Parietal lobe (tissue), 2 donors: ENCODE measurements around a stretch of chr14.

DNA sequence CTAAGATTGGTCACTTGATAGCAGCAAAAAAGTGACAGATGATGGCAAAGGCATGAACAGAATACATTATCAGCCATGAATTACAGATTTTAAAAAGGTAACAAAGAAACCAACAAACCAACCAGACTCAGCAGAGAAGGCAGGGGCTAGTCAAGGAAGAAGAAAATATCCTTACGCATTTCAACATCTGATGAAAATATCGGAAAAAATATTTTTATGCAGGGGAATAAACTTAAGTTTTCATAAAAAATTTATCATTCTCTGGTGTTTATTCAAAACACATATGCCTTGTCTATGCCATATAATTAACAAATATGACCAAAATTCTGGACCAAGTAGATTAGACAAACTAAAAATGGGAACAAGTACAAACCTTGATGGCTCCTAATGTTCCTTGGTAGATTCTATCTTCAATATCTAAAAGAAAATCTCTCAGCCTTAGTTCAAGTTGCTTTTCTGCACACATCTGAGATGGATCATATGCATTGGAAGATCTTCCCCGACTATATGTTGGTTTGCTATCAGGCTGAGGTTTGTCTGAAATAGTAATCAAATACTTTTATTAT, 59.6 kb upstream of the CFL2 start:
- RAMPAGE, long total RNA: no peak

GRCh38 chr14:34800091-34800650, 75.0 kb downstream of the BAZ1A start:
- RAMPAGE, long total RNA: no peak

DNA sequence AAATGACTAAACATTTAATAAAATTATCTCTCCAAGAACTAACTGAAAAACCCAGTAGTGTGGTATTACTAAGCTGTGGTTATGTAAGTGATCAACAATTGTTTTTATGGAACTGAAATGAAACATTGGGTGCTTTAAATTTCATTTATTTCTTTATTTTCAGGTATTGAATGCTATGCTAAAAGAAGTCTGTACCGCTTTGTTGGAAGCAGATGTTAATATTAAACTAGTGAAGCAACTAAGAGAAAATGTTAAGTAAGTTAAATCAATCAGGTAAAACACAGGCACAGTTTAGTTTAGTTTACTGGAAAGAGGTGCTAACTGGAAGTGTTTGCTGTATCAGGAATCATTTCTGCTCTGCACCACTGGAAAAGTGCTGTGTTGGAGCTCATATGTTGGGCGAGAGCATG, 16.6 kb downstream of the SRP54 start:
- RAMPAGE, long total RNA: no peak

- RAMPAGE, long total RNA: no peak
Observed at GRCh38 chr14:35197058-35197505, 74.7 kb downstream of the PRORP start.

DNA sequence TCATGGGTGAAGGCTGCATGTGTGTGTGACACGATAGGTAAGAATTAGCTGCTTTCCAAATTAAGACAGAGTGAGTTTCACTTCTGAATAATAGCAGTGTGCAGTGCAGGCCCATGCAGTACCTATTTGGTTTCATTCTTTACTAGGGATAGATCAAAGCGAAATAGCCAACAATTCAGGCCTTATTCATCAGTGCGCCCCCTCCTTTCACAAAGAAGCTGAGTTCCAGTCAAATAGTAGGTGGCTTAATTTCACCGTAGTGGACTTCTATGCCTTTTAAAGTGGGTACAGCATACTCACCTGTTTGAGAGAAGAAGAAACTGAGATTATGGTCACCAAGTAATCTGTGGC, 6.4 kb upstream of the PSMA6 start:
- RAMPAGE, long total RNA: no peak

- RAMPAGE, long total RNA: no peak
Observed at GRCh38 chr14:35356560-35356935, 48.0 kb downstream of the NFKBIA start.

- RAMPAGE, long total RNA: no peak
Observed at GRCh38 chr14:35362906-35363625, 41.5 kb downstream of the NFKBIA start.

DNA sequence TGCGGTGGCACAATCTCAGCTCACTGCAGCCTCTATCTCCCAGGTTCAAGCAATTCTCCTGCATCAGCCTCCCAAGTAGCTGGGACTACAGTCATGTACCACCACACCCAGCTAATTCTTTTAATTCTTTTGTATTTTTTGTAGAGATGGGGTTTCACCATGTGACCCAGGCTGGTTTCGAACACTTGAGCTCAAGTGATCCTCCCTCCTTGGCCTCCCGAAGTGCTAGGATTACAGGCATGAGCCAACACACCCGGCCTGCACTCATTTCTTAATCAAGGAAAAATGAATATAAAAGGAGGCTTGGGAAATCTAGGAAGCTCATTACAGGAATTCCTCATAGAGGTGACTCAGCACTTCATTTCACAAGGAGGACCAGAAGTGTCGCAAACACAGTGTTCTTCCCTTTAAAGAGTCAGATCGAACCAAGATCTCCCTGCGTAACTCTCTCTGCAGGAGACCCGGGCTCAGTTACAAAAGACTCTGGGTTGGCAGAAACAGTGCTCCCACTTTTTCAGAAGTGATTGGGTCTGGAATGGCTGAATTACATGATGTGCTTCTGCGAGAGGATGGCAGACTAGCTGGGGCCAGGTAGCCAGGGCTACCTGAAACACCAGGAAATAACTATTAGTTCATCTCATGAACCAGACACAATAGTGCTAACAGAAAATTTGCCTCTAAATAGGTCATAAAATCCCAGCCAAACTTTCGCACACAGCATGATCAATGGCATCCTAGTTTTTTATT, 30.2 kb downstream of the NFKBIA start:
- RAMPAGE, long total RNA: no peak

GRCh38 chr14:35402240-35402950, 2.2 kb downstream of the NFKBIA start:
- RAMPAGE, long total RNA: no peak

GRCh38 chr14:35415847-35416581, 11.5 kb upstream of the NFKBIA start:
- RAMPAGE, long total RNA: no peak

DNA sequence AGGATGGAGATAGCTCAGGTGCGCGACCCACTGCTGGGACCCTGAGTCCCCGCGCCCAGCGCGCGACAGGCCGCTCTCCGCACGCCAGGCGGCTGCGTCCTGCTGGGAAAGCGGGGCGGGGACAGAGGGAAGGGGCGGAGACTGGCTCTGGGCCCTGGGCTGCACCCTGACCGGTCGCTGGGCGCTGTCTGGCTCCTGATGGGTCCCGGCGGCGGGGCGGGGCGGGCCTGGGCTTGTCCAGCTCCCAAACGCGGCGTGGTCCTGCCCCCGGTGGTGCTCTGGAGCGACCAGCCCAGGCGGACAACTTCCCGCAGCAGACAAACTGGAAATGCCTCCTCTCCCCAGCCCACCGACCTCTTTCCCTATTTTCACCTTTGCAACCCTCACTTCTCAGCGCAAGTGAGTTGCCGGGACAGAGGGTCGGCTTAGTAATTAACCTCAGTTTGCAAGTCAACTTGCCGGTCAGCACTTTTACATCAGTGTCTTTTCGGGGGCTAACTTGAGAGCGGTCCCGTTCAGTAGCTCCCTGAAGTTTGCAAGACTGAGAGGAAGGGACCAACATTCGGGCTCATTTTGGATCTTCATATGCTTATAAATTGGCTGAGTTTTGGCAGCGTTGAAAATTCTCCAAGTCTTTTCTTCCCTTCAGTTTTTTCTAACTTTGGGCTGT, 638 bp downstream of the BRMS1L start:
- RAMPAGE, long total RNA: no peak

DNA sequence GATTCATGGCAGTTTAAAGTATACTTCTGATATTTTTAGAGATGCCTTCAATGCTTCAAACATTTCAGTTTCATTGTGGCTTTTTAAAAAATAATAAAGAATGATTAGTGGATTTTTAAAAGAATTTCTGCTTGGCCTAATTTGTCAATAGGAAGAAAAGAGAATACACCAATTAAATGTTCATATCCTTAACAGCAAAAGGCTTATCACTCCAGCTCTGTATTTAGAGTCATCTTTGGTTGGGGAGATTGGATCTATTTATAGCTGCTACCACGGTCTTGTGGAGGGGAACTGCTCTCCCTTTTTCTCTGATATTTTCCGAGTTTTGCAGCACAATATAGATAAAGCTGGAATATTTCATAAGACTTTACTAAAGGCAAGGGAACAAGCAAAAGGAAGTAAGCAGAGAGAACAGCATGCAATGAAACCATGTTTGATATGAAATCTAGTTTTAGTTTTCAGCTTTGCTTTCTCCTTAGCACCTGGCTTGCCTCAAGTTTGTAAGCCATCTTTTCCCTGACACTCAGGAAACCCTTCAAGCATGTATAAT, 35.1 kb downstream of the BRMS1L start:
- RAMPAGE, long total RNA: no peak

GRCh38 chr14:36069200-36069490, 243.0 kb downstream of the BRMS1L start:
- RAMPAGE, long total RNA: no peak

- RAMPAGE, long total RNA: no peak
Observed at GRCh38 chr14:36217881-36218106, 102.6 kb downstream of the MBIP start.

GRCh38 chr14:36517378-36518010, 2.5 kb downstream of the NKX2-1 start:
- RAMPAGE, long total RNA: no peak

DNA sequence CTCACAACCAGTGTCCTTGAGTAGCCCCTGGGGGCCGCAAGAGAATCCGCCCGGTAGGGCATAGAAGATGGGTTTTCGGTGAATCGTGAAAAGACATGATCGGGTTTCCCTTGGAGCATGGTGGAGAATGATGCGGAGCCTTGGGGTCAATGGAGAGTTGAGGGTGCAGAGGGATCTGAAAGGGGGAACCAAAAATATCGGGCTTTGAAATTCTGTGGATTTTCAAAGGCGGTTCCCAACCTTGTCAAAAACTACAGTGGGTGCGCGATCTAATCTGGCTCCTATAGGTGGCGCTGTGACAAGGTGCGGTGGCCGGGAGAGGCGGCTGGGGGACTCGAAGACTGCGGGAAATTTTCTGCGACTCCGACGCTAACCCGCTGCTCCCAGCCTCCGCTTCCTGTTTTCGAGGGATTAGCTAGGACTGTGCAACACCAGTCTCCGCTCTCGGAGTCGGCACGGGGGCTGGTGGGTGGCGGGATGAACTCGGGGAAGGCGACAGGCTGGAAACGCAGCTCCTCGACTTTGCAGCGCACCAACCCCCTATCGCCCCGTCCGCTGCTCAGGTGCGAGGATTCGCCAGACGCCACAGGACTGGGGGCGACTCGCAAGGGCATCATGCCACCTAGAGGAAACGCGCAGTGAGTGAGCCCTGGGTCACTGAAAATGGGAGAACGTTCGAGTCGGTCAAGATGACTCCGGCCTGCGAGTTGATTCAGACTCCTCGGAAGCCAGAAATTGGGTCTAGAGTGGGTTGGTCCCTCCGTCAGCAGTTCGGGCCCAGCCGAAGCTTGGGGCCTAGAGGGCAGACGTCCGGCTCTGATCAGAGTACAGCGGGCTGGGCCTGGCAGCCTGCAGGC, 5.7 kb upstream of the PAX9 start:
- RAMPAGE, long total RNA: no peak

- RAMPAGE, long total RNA: no peak
Observed at GRCh38 chr14:36663216-36663465, 1.5 kb downstream of the PAX9 start.

DNA sequence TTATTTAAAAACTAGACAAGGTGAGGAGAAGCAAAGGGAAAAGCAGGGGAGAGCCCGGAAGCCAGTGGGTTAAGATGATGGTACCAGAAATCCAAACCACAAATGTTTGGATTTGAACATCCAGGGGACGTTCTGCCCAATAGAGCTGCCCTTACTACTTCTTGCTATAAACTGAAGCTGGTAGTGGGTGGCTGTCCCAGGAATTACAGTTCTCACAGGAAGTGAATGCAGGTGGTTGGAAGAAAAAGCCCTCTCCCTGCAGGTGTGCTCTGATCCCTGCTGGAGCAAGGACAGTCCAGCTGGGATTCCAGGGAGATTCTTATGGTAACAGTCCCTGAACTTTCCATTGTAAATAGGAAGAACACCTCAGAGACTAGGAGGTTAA, 111.6 kb downstream of the SLC25A21 start:
- RAMPAGE, long total RNA: no peak

DNA sequence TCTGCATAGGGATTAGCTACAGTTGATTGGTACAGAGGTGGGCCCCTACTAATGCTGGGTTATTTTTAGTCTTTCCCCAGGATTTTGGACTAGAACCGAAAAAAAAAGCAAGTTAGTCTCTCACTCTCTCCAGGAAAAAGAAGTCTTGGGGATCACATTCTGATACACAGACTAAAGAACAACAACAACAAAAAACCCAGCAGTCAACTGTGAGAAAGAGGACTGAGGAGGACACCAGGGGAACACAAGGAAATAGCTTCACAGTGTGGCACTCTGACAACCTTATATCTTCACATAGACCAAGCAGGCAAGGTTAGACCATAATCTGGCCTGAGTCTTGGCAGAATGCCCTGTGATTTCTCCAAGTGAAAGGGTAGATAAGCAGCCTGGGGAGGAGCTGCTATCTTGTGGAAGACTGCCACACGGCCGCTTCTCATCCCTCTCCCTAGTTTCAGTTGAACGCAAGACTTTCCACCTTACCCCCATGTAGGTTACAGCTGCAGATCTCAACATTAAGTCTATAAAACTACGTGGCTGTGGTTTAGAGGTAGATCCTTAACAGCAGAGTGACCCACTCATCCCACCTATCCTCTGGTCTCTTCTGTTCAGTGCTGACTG, 3.7 kb downstream of the SLC25A21 start:
- RAMPAGE, long total RNA: no peak

GRCh38 chr14:37198223-37198739, 544 bp downstream of the MIPOL1 start:
- RAMPAGE, long total RNA: no peak